Measurements from ENCODE around the gene TNRC6B.

DNA sequence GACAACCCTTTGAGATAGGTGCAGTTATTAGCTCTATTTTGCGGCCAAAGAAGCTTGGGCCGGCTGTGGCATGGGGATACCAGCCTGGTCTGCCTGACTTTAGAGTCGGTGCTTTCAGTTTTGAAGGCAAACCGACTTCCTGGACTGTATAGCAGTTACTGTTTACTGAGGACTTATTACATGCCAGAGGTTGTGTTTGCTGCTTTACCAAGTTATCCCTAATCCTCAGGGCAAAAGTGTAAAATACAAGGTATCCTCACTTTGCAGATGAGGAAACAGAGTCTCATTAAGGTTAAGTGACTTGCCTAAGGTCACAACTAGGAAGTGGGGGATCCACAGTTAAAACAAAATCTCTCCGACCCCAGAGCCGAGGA, 22.8 kb downstream of the FAM83F start:
- RRBS = no CpG with 5 or more reads among the region's 6 CpGs

DNA sequence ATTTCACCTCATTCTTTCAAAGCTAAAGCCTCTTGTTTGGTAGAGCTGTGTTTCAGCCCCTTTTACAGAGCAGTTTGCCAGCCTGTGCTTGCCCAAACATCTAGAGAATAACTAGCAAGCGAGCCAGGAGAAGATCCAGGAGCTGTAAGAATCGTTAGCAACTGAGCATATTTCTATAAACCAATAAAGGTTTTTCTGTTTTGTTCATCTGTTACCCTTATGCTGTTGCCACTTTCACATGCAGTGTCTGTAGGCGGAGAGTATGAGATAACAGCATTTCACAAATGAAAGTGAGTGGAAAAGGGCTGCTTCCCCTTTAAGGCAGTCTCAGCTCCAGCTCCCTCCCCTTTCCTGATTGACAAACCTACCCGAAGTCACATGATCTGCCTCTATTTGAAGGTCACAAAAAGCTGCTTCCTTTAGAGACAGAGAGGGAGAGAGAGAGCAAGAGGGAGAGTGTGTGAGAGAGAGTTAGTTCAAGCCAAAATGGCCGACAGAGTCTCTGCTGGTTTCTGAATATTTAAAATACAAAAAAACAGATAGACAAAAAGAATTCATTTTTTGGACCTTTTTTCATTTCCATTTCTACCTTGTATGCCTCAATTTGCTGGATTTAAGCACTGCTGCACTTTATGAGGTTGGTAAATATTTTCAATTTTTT, at the start of gene TNRC6B:
TNRC6B (plus strand) TSS at position 422 of the 661 bp plus-strand sequence.
- RRBS = no CpG with 5 or more reads among the region's 5 CpGs

DNA sequence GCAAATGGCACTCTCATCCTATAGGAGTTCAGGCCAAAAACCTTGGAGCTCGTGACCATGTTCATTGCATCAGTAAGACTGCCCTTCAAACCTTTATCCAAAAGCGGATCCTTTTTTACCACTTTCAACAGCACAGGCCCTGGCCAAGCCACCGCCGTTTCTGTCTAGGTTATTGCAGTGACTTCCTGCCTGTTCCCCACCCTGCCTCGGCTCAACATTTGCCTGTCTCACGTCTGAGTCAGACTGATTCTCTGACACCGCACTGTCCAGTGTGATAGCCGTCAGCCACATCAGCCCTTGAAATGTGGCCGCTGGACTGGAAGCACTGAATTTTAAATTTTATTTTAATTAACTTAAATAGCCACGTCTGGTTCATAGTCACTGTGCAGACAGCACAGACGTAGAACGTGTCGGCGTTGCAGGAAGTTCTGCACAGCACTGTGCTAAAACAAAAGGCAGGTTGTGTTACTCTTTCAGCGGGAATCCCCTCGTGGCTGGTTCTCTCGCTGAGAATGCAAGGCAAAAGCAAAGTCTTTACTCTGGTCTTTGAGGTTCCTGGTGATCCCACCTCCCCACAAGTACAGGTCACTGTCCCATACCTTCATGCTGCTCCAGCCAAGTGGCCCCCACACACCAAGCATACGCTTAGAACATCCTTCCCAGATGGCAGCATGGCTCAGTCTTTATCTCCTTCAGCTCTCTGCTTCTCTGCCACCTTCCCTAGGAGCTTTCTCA, 56.2 kb upstream of the ADSL start:
- RRBS = no CpG with 5 or more reads among the region's 18 CpGs

GRCh38 chr22:40332368-40333150, 13.7 kb upstream of the ADSL start:
- RRBS = no CpG with 5 or more reads among the region's 12 CpGs

DNA sequence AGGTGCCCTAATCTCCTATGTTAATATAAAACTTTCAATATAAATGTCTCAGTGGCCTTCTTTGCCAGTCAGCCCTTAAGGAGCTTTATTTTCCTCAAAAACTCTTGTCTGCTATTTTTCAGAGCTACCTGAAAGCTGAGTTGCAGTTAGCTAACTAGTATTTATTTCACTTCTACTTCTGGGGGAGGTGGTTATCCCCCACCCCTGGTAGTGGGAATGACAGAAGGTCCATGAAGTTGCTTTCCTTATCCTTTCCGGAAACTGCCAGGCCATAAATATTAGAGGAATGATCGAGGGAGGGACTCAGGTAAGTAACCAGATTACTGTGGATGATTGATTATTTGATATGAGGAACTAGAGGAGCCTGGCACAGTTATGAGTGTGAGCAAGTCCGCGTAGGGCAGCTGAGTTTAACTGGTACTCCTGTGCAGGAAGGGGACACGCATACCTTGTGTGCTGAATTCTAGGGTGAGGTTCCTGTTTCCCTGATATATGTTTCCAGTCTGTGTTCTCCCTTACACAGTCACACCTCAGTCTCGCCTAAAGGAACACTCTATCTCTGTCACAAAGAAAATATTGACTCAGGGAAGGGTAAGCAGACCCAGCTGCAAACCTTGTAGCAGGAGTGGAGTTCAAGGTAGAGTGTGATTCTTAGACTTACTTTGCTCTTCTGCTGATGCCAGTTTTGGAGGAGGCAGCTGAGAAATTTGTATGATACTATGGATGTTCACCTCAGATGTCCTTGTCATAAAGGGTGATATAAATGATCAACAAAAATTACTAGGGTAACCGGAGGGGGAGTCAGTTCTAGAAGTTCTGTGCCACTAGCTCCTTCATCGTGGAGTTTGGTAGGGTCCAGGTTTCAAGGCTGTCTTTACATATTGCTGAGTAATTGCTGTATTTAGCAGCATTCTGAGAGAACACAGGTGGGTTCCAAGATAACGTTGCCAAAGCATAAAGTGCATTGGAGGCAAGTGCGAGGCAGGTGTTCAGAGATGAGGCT, 17.4 kb downstream of the SGSM3 start:
- RRBS = no CpG with 5 or more reads among the region's 10 CpGs

GRCh38 chr22:40411851-40412290, 41.5 kb downstream of the SGSM3 start:
- RRBS = no CpG with 5 or more reads among the region's 4 CpGs

- RRBS = no CpG with 5 or more reads among the region's 7 CpGs
These were observed 128.2 kb downstream of the MRTFA start for GRCh38 chr22:40508278-40508705.

DNA sequence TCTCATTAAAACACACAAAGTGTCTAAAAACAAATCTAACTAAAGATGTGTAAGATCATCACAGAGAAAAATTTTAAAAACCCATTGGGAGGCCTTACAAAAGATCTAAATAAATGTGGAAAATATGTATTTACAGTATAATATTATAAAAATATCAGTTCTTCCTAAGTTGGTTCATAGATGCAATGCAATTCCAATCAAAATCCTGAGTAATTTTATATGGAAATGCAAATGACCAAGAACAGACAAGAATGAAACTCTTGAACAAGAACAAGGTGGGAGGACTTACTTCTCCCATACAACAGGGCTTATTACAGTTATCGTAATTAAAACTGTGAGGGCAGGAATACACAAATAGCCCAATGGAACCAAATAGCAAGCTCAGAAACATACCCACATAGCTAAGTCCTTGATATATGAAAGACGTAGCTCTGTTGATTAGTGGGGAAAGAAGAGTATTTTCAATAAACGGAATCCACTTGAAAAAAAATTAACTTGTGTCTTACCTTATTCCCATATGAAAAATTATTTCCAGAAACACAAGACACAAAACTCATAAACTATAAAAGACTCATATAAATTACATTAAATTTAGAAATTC, 92.8 kb downstream of the MRTFA start:
- RRBS = no CpG with 5 or more reads among the region's 3 CpGs

GRCh38 chr22:40644527-40645073, 8.1 kb upstream of the MRTFA start:
- RRBS = no CpG with 5 or more reads among the region's 4 CpGs

DNA sequence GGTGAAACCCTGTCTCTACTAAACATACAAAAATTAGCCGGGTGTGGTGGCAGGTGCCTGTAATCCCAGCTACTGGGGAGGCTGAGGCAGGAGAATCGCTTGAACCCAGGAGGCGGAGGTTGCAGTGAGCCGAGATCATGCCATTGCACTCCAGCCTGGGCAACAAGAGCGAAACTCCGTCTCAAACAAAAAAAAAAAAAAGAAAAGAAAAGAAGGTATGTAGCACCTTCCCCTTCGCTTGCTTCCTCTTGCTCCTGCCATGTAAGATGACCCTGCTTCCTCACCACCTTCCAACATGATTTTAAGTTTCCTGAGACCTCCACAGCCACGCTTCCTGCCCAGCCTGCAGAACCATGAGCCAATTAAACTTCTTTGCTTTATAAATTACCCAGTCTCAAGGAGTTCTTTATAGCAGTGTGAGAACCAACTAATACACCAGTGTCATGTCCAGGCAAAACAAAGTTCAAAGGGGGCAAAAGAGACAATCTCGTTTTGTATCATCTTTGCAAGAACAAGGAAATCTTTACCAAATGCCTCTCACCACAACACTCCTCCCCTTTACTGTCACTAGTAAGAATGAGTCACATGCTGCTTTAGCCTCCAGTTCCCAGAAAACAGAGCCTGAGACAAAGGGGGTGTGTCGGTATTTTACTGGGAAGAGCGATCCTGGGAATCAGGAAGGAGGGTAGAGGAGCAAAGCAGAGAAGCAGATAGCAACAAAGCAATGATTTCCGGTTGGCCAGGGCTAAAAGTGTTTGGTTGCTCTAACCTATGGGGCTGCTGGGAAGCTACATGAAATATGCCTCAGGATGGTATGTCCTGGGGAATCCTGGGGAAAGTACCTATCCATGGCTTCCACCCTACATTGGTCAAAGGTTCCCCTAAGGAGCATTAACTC, 10.5 kb upstream of the MCHR1 start:
- RRBS = no CpG with 5 or more reads among the region's 12 CpGs

DNA sequence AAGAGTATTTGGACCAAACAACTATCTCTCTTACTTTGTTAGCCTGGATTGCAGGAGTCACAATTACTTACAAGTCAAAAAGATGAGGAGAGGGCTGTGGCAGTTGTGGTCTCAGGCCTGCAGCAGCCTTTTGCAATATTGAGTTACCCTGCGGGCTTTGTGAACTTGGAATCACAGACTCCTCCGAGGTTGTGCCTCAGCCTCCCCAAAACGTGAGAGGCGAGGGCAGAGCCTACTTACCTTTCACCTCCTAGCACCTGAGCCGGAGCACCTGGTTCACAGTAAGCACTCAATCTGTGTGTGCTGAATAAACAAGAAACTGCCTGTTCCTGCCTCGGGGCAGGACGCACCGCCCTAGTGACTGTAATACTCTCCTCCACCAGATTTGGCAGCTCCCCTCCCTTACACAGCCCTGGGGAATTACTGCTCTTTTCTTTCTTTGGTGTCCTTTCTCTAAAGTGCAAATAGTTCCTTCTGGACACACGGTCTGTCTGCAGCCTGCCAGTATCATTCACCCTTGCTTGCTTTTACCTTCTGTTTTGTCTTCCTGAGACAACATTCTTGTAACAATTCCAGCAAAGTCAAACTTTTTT, 53.4 kb downstream of the MCHR1 start:
- RRBS = no CpG with 5 or more reads among the region's 9 CpGs

DNA sequence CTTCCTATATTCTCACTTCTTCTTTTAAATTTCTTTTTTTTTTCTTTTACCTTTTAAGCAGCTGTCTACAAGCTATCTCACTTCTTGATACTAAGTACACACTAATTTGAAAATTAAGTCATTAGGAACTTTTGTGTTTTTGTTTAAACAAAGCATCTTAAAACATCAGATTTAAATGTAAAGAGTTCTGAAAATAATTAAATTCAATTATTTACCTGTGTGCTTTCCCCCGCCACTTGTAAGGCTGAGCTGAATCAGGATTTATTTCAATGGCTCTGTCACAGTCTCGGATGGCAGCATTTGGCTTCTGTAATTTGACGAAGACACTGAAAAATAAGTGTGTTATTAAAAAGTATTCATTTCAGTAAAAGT, 16.2 kb upstream of the SLC25A17 start:
- RRBS = no CpG with 5 or more reads among the region's 3 CpGs

- RRBS = no CpG with 5 or more reads among the region's 8 CpGs
These were observed 15.5 kb downstream of the RBX1 start for GRCh38 chr22:40966614-40967184.

DNA sequence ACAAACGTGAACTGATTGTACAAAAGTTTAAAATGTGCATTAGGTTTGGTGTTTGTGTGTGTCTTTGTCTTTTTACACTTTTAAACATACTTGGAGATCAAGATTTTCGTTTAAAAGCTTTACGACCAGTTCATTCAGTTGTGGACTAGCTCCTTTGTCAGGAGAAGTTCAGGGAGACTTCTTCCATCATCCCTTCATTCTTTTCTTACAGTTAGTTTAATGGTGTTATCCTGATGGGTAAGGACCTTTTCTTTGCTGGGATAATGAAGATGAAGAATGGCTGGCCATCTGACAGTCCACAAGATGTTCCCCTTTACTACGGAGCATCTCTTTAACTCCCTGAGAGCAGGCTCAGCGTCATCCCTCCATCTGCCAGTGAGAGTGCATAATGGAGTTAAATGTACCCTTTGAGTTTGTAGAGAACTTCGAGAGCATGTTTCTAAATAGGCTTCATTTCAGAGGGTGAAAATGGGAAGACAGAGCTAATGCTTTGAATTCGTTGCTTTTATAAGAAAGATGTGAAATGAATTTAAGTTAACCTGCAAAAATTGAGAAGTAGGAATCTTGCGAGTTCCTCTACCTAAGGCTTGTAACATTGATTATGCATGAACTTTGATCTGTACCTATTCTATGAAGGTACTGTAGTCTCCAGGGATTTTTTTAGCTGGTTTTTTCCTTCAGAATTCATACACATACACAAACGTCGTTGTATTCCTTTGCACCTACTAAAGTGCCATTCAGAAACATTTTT, 1.7 kb downstream of the EP300 start:
- RRBS = no CpG with 5 or more reads among the region's 10 CpGs

DNA sequence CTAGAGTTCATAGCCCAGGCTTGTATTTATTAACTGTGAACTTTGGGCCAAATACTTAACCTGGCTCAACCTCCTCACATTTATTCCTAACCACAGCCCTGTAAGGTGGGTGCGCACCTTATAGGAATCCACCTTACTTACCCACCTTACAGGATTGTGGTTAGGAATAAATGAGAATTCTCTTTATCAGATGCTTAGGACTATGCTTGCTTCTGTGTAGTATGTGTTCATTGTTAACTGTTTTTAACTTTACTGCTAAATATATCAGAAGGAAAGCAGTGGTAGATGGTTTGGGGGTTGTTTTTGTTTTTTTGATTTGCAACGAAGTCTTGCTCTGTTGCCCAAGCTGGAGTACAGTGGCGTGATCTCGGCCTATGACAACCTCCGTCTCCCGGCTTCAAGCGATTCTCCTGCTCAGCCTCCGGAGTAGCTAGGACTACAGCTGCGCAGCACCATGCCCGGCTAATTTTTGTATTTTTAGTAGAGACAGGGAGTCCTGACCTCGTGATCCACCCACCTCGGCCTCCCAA, 6.4 kb downstream of the EP300 start:
- RRBS = no CpG with 5 or more reads among the region's 12 CpGs

GRCh38 chr22:41106901-41107305, 14.5 kb downstream of the EP300 start:
- RRBS = no CpG with 5 or more reads among the region's 11 CpGs

DNA sequence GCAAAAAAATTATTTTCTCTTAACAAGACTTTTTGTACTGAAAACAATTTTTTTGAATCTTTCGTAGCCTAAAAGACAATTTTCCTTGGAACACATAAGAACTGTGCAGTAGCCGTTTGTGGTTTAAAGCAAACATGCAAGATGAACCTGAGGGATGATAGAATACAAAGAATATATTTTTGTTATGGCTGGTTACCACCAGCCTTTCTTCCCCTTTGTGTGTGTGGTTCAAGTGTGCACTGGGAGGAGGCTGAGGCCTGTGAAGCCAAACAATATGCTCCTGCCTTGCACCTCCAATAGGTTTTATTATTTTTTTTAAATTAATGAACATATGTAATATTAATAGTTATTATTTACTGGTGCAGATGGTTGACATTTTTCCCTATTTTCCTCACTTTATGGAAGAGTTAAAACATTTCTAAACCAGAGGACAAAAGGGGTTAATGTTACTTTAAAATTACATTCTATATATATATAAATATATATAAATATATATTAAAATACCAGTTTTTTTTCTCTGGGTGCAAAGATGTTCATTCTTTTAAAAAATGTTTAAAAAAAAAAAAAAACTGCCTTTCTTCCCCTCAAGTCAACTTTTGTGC, 26.0 kb upstream of the L3MBTL2 start:
- RRBS = no CpG with 5 or more reads among the region's 2 CpGs

DNA sequence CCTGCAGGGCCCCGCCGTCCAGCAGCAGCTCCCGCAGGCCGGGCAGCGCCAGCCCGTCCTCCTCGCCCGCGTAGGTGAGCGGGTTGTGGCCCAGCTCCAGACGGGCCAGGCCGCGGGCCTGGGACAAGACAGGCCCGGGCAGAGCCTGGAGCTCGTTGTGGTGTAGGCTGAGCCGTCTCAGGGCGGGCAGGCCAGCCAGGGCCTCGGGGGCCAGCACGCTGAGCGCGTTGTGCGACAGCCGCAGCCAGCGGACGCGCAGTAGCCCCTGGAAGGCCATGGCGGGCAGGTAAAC, 2.5 kb downstream of the CHADL start:
- RRBS = 66% methylated on average over 10 of the region's 27 CpGs

GRCh38 chr22:41238629-41239008, 2.1 kb downstream of the CHADL start:
- RRBS = no CpG with 5 or more reads among the region's 21 CpGs

DNA sequence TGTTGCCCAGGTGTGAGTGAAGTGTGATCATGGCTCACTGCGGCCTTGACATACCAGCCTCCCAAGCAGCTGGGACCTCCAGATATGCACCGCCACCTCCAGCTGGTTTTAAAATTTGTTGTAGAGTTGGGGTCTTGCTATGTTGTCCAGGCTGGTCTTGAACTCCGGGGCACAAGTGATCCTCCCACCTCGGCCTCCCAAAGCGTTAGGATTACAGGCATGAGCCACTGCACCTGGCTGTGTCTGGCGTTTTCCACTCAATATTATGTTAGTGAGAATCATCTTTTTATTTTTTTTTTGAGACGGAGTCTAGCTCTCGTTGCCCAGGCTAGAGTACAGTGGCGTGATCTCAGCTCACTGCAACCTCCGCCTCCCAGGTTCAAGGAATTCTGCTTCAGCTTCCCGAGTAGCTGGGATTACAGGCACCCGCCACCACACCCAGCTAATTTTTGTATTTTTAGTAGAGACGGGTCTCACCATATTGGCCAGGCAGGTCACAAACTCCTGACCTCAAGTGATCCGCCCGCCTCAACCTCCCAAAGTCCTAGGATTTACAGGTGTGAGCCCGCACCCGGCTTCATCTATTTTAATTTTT, 2.1 kb upstream of the CHADL start:
- RRBS = no CpG with 5 or more reads among the region's 17 CpGs